Thoracic aorta (tissue), 1 donor: ENCODE measurements around a stretch of chr7.

DNA sequence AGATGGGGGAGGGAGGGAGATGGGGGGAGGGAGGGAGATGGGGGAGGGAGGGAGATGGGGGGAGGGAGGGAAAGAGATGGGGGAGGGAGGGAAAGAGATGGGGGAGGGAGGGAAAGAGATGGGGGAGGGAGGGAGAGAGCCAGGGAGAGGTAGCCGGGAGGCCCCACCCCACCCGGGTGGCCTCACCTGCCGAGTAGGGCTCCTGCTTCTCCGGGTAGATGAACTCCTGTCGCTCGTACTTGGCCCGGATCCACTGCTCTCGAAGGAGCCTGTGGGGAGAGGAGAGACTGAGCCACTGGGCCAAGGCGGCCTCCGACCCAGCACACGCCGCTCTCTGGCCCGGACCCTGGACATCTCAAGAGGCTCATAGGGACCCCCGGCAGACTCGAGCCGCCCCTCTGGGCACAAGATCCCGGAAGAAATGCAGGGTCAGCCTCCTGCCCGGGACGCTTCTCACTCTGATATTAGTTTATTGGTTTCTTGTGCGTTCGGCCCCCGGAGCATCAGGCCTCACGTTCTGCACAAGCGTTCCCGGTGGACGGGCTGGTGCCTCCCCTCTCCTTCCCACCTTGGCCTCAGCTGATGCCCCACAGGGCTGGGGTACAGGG, 34.6 kb downstream of the ADAP1 start:
- RAMPAGE, long total RNA, result no peak

DNA sequence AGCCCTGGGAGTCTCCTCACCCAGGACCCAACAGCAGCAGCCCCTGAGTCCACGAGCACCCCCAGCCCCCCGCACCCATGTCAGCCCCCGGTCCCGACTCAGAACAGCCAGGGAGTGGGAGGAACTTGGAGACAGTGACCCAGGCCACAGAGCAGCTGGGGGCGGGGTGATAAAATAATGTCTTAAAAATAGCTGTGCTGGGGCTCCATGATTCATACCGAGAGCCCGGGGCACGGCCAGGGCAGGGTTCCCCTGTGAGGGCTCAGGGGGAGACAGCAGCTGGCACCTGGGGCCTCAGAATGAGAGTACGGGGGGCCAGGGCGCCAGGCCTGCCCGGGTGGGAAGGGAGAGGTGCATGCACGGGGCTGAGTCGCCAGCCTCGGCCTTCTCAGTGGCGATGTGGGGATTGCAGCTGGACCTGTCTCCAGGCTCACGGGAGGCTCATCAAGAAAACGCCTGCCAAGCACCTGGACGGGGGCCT, 29.8 kb downstream of the ADAP1 start:
- RAMPAGE, long total RNA, result no peak

GRCh38 chr7:945420-946544, 8.7 kb downstream of the ADAP1 start:
- RAMPAGE, long total RNA, result no peak

DNA sequence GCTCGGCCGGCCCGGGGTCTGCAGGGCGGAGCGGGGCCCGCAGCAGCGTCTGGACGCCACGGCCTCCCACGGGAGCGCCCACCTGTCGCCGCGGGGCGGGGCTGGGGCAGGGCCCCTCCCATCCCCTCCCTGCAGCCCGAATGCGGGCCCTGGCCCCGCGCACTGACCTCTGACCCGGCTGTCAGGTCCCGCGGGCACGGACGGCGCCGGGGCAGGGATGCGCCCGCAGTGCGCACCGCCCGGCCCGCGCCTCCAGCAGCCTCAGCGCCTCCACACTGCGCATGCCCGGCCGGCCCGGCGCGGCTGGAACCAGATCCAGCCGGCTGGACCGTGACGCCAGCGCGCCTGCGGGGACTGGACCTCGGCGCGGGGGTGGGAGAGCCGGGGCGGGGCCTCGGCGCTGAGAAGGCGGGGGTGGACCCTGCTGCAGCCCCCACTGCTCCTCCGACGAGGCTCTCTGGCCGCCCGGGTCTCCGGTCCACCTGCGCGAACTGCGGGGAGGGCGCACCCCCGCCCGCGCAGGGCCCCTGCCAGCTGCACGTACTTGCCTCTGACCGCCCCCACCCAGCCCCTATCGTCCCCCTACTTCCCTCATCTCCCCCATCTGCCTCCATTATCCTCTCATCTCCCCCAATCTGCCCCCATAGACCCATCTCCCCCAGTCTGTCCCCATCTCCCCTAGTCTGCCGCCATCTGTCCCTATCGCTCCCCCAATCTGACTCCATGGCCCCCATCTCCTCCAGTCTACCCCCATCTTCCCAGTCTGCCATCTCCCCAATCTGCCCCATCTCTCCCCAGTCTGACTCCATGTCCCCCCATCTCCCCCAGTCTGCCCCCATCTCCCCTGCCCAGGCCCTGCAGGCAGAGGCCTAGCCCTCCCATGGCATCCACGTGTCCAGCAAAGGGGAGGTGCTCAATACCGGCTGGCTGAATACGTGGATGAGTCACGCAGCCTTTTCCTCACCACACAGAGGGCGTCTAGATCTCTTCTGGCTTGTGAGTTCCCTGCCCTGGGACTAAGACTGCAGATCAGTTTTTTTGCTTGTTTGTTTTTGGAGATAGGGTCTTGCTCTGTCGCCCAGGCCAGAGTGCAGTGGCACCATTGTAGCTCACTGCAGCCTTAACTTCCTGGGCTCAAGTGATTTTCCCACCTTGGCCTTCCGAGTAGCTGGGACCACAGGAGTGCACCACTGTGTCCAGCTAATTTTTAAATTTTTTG, 15.8 kb upstream of the GPR146 start:
- RAMPAGE, long total RNA, result start-site peak on the minus strand centred at position 885 of the sequence, 45 bp wide, 17 reads

GRCh38 chr7:1076364-1077044, 11.4 kb upstream of the GPER1 start:
- RAMPAGE, long total RNA, result no peak

DNA sequence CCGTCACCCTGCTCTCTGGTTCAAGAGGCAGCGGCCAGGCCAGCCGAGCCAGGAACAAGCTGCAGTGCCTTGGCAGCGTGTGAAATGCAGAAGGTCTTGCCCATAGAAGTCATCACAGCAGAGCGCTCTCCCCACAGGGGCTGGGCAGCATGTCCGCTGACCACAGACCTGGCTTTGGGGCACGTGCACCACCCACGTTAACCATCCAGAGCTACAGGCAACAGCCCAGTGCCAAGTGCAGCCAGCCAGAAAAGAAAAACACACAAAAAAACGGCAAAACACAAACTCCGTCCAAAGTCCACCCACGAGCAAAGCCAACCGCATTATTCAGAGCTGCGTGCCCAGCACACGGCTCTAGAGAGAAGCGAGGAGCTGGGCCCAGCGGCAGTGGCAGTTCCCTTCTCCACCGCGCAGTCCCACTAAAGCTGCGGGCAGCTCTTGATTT, 14.0 kb downstream of the GPER1 start:
- RAMPAGE, long total RNA, result no peak

GRCh38 chr7:1124922-1125474, 13.0 kb downstream of the C7orf50 start:
- RAMPAGE, long total RNA, result no peak

GRCh38 chr7:1224093-1224815, 8.4 kb upstream of the UNCX start:
- RAMPAGE, long total RNA, result no peak

- RAMPAGE, long total RNA, result no peak
Measured at GRCh38 chr7:1516406-1517177, 12.4 kb upstream of the INTS1 start.

DNA sequence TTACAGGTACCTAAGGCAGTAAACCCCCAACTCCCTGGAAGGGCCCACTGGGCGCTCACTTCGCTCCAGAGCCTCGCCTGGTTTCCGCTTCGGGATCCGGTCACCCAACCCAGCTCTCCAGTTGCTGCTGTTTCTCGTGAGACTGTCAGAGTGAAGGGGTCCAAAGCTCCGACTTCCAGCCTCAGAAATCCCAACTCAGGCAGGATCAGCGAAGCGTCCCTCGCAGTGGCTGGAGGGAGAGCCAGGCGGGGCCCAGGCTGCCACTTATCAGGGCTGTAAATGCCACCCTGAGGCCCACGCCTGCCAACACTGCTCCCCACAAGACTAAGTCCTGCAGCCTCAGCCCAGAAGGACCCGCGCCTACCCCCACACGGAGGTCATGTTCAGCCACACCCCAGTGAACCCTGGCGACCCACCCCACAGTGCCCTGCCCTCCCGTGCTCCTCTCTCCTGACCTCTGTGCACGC, 3.3 kb downstream of the PSMG3 start:
- RAMPAGE, long total RNA, result no peak

GRCh38 chr7:1644682-1645189, 25.3 kb upstream of the ELFN1 start:
- RAMPAGE, long total RNA, result no peak

DNA sequence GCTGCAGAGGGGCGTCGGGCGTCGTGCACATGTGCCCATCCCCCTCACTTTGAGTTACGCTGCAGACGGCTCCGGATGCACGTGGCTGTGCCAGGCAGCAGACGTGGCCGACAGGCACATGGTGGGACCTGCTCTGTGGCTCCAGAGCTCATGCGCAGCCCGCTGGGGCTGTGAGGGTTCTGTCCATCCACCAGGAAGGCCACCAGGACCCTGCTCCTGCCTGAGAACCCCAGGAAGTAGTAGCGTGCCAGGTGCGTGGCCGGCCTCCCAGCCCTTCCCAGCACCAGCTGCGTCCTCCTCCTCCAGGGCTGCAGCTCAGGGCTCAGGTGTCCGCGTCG, 24.9 kb downstream of the ELFN1 start:
- RAMPAGE, long total RNA, result no peak

DNA sequence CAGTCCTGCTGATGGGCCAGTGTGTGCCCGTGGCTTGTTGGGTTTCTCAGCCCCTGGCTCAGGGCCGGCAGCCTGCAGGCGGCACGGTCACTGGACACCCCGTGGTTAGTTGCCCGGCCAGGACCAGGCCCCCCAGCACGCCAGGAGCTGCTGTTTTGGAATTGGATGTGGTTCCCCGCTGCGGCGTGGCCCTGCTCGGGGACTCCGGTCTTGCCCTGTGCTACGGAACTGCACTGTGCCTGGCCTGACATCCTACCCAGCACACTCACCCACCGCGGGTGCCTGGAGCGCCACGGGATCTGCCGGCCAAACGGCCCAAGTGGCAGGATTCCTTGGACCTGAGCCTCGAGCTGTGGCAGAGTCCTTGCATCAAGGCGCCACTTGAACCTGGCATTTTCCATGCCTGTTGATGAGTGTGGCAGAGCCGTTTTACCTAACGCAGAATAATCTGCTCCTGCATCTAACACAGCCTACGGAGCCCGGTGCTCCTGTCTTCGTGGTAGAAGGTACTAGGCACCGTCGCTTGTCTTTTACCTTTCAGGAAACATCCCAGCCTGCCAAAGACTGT, 89.1 kb downstream of the ELFN1 start:
- RAMPAGE, long total RNA, result no peak

GRCh38 chr7:1920242-1920698, 250.2 kb downstream of the ELFN1 start:
- RAMPAGE, long total RNA, result no peak

- RAMPAGE, long total RNA, result no peak
Measured at GRCh38 chr7:1999516-1999877, 233.2 kb downstream of the MAD1L1 start.

GRCh38 chr7:2072922-2073335, 159.8 kb downstream of the MAD1L1 start:
- RAMPAGE, long total RNA, result no peak

- RAMPAGE, long total RNA, result no peak
Measured at GRCh38 chr7:2110678-2111776, 121.7 kb downstream of the MAD1L1 start.

- RAMPAGE, long total RNA, result no peak
Measured at GRCh38 chr7:2118689-2119427, 113.9 kb downstream of the MAD1L1 start.

DNA sequence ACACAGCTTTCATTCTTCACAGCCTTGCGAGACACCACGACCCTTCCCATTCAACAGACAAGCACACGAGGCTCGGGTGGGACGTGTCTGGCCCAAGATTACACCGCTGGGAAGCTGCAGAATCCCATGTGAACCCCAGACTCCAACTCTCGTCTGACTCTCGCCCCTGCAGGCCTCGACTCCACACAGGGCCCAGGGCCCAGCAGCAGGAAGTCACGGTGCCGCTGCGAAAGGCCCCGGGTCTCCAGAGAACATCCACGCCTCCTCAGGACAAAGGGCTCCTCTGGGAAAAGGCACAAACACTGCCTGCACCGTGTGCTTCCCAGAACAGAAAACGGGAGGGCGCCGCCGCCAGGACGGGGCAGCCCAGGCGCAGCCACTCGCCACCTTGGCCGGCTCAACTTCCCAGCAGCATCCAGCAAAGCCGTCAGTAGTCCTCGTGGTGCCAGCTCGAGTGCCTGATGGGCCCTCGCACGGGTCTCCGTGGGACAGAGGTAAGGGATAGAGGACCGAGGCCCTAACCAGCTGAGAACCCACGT, 60.5 kb downstream of the MAD1L1 start:
- RAMPAGE, long total RNA, result no peak

- RAMPAGE, long total RNA, result no peak
Measured at GRCh38 chr7:2193145-2193676, 39.5 kb downstream of the MAD1L1 start.